Epithelial cell of prostate (primary cell): Measurements from ENCODE around the genes TCAIM, ZNF445, ZNF660, ZNF502 and ZNF501.

DNA sequence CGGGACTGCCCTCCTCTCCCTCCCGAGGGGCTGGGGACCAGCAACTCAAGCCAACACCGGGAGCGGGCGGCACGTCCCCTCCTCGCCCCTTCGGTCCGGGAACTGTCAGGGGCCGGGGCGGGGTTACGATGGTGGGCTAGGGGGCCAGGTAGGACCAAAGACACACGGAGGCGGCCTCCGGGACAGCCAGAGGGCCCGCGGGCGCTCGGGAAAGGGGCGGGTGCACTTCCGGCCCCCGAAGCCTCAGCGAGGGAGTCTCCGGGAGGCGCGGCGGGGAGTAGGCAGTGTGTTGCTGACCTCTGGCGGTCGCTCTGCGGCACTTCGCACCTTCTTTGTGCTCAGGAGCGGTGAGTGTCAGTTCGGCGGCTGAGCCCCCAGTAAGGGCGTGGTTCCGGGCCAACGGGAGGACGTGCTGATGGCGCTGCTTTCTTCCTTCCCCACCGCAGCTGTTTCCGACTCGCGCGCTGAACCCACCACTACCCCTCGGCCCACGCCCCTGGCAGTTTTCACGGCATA is 5.2 kb upstream of the CYP8B1 start:
- RRBS, result 2% methylated on average over 19 of the region's 47 CpGs

DNA sequence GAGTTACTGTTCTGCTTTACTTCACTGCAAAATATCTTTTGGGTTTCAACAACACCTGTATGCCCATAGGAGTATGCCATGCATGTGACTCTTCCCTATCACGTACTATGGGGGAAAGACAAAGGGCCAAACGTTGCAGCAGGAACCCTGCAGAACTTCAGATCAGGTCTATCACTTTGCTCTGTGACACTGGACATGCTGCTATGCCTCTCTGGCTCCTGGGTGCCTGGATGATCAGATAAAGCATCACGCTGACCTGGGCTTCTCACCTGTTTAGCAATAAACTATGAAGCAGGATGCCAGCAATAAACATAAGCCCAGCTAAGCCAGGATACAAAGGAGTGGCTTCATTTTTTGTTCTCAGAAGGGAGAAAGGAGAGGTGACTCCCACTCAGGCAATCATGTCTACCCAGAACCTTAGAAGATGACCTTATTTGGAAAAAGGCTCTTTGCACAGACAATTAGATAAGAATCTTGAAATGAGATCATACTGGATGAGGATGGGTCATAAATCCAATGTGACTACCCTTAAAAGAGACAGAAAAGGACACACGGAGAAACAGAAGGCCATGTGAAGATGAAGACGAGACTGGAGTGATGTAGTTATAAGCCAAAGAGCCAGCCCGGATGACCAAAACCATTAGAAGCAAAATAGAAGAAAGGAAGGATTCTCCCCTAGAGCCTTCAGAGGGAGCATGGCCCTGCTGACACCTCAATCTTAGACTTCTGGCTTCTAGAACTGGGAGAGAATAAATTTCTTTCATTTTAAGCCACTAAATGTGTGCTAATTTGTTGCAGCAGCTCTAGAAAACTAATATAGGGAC is 19.2 kb downstream of the POMGNT2 start:
- RRBS, result no CpG with 5 or more reads among the region's 6 CpGs

DNA sequence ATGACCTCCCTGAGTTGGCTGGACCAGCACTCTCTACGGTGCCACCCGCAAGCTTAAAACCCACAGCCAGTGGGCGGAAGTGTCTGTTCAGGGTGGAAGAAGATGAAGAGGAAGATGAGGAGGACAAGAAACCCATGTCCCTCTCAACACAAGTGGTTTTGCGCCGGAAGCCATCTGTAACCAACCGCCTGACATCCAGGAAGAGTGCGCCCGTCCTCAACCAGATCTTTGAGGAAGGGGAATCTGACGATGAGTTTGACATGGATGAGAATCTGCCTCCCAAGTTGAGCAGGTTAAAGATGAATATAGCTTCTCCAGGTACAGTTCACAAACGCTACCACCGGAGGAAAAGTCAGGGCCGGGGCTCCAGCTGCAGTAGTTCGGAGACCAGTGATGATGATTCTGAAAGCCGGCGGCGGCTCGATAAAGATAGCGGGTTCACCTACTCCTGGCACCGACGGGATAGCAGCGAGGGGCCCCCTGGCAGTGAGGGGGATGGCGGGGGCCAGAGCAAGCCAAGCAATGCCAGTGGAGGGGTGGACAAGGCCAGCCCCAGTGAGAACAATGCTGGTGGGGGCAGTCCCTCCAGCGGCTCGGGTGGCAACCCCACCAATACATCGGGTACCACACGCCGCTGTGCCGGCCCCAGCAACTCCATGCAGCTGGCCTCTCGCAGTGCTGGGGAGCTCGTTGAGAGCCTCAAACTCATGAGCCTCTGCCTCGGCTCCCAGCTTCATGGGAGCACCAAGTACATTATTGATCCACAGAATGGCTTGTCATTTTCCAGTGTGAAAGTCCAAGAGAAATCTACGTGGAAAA is 61.4 kb downstream of the SNRK start:
- RRBS, result no CpG with 5 or more reads among the region's 32 CpGs

DNA sequence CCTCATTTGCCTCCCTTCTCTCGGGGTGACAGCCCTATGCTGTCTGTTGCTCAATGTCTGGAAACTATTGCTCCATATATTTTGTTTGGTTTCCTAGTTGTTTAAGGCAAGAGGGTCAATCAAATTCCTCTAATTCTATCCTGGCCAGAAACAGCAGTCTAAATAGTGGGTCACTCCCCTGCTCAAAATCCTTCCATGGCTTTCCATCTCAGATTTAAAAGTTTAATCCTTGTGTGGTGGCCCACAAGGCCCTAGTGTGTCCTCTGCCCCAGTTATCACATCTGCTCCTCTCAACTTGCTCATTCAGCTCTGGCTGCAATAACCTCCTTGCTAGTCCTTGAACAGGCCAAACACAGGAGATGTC is 67.8 kb downstream of the SNRK start:
- RRBS, result no CpG with 5 or more reads among the region's 1 CpG

DNA sequence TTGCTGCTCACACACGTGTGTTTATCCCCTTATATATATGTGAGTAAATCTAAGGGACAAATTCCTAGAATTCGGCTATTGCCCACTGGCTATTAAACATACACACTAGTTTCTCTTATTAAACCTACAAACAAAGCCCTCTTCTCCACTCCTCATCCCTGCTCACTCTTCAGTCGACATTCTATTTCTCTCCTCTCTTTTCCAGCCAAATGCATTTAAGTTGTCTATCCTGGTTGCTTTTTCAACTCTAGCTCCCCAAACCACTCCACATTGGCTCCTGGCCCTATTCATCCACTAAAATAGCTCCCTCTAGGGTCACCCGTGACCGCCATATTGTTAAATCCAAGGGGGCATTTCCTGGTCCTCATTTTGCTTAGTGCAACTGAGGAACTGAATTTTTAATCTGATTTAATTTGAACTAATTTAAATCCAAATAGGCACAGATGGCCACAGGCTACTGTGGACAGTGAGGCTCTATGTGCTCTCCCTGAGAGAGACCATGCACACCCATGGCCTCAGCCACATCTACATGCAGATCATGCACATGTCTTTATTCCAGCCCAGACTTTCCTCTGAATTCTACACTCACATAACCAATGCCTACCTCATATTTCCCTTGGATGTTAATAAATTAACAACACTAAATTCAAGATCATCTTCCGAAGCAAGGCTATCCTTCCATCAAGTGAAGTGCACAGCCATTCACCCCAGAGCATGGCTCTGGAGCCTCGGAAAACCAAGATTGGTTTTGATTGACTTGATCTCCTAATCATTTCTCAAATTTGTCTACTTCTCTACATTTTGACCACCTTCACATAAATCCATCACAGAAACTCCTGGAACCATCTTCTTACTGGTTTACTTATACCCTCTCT is 106.5 kb downstream of the SNRK start:
- RRBS, result no CpG with 5 or more reads among the region's 7 CpGs

DNA sequence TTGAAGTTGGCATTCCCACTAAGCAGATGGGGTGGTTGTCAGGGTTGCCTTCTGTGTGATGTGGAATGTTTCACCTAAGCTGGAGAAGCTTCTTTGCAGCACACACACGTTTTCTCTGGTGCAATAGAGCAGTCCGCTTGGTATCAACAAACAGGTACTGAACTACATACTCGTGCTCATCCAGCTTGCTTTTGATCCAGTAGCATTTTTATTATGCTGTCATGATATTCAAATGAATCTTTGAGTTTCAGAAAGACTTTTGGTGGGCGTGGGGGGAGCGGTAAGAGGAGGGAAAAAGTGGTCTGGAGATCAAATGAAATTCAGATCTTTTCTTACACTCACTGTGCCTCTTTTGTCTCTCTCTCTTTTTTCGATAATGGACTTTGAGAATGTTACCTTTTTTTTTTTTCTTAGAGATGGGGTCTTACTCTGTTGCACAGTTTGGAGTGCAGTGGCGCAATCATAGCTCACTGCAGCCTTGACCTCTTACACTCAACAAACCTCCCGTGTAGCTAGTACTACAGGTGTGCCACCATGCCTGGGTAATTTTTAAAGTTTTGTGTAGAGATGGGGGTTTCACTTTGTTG is 15.4 kb downstream of the ABHD5 start:
- RRBS, result no CpG with 5 or more reads among the region's 8 CpGs

GRCh38 chr3:43737133-43737781 is 46.5 kb downstream of the ABHD5 start:
- RRBS, result no CpG with 5 or more reads among the region's 6 CpGs

GRCh38 chr3:43759107-43759703 is 68.5 kb downstream of the ABHD5 start:
- RRBS, result no CpG with 5 or more reads among the region's 6 CpGs

GRCh38 chr3:43872225-43872779 is 181.6 kb downstream of the ABHD5 start:
- RRBS, result no CpG with 5 or more reads among the region's 4 CpGs

DNA sequence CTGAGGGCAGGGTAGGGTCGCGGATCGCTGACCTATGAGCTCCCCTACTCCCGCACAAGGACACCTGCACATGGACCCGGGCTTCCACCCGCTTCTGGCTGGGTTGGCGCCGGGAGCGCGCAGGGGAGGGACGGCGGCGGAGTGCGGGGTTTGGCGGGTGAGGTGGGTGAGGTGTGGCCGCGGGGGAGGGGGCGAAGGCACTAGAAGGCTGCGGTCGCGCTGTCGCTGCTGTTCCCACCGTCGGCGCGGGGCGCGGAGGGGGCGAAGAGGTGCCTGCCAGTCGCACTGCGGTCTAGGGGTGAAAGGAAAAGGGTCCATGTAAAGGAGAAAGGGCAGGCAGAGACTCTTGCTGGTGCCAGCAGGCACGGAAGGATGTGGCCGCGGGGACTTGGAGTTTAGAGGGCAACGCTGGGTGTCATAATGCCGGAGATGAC is 246.0 kb upstream of the TOPAZ1 start:
- RRBS, result 0% methylated on average over 2 of the region's 36 CpGs

DNA sequence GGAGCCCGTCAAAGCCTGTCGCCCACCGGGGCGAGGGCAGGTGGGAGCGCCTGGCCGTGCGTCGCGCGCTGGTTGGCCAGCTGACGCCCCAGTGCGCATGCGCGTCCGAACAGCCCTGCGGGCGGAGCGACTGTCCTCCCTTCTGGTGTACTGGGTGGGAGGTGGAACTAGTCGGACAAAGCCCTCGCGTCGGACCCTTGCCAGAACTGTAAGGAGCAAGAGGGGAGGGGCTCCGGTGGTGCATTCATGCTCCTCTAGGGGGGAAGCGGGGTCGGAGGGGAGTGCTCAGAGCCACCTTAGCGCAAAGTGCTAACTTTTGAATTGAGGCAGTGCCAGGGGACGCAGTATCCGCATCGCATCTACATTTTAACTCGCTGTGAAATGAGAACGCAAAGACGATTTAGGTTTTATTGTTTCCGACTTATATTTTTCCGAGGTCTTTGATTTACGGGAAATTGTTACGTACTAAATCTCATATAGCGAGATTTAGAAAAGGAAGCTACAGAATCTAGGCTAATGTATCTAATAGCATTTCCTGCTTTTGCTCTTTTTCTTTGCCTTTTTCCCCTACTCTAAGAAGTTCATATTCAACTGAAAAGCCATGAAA is at the start of gene TCAIM:
TSS of gene TCAIM (plus strand) at position 140 of the 607 bp plus-strand sequence.
- RRBS, result 0% methylated on average over 3 of the region's 37 CpGs

DNA sequence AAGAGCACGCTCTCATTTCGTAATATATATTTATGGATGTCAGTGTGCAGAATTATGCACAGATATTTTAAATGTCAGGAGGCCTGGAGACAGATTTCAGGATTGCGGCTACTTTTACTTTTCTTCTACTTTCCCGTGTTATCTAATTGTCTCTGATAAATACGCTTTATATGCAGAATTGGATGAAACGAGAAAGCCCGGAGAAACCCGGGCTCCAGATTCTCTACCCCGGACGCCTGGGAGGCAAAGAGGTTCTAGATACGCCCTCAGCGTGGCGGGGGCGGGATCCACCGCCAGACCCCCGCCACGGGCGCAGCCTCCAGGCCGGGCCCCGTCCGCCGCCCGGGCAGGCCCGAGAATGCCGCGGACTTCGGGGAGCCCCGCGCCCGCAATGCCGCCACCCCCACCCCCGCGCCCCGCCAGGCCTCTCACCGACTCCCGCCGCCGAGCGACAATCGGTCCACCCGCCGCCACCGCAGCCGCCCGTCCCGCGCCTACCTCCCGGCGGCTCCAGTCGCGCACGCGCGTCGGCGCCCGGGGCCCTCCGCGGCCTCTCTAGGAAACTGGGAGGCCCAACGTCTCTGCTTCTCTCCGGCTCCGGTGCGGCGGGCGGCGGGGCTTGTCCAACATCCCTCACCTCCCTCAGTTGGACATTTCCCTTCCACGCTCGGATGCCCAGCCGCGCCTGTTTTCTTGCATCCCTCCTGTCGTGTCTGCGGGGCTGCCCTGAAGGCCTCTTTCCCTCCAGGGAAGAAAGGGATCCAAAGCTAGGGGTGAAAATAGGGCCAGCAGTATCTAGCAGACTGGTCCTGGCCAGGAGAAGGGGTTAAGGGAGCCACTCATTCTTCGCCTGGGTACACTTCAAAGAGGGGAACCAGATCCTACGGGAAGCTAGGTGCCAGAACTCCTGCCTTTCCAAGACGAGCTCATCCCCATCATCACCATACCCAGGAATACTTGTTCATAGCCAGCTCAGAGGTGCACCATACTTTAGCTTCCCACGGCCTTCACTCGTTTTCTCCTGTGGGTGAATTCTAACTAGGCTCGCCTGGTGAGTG is at the start of gene ZNF445:
TSS of gene ZNF445 (minus strand) at position 512 of the 1,058 bp plus-strand sequence.
- RRBS, result 2% methylated on average over 13 of the region's 78 CpGs

GRCh38 chr3:44584353-44585674 is at the start of gene ZNF660:
Gene ZNF660, plus strand, starts transcription at chr3:44584964.
- RRBS, result under 1% methylated on average over 7 of the region's 46 CpGs

DNA sequence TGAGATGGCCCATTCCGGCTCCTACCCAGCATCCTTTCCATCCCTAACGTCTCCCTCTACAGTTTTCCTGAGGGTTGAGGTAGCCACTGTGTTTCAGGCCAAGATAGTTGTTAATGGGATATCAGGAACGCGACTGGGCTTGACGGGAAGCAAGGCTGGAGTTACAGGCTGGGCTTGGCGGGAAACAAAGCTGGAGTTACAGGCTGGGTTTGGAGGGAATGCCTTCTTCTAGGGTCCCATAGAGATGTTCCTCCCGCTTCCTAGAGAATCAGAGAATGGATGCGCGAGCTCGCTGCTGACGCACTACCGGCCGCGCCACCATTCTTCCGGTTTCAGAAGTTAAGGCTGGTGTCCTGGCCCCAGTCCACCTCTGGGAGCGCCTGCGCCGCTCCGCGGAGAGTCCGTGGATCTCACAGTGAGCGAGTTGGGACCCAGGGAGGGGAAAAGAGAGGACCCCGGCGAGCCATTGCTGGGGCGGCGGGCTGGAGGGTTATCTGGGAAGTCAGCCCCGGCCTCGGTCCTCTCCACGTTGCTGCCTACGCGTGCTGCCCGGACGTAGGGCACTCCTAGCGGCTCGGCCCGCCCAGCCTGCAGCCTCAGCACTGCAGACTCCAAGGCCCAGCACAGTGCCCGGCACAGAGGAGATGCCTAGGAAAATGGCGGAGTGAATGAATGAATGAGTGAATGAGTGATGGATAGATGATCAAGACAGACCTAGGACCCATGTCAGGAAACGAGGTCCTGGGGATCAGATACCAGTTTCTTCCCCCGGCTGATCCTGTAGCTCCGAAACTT is at the start of gene ZNF502:
TSS of gene ZNF502 (plus strand) at position 335 of the 795 bp plus-strand sequence.
- RRBS, result 2% methylated on average over 14 of the region's 41 CpGs

- RRBS, result 0% methylated on average over 6 of the region's 42 CpGs
These were observed at the start of gene ZNF501 for GRCh38 chr3:44729255-44729801. Gene ZNF501, plus strand, starts transcription at chr3:44729635.

- RRBS, result no CpG with 5 or more reads among the region's 2 CpGs
These were observed 23.6 kb upstream of the TMEM42 start for GRCh38 chr3:44838084-44838606.

DNA sequence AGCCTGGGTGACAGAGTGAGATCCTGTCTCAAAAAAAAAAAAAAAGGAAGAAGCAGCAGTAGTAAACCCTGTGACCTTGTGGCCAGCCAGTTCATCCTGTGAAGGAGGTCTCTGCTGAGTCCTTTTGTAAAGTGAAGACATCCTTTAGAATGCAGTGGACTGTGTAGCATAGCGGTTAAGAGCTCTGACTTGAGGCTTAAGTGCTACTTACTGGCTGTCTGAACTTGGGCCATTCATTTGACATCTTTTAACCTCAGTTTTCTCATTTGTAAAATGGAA is 8.3 kb downstream of the EXOSC7 start:
- RRBS, result no CpG with 5 or more reads among the region's 1 CpG

DNA sequence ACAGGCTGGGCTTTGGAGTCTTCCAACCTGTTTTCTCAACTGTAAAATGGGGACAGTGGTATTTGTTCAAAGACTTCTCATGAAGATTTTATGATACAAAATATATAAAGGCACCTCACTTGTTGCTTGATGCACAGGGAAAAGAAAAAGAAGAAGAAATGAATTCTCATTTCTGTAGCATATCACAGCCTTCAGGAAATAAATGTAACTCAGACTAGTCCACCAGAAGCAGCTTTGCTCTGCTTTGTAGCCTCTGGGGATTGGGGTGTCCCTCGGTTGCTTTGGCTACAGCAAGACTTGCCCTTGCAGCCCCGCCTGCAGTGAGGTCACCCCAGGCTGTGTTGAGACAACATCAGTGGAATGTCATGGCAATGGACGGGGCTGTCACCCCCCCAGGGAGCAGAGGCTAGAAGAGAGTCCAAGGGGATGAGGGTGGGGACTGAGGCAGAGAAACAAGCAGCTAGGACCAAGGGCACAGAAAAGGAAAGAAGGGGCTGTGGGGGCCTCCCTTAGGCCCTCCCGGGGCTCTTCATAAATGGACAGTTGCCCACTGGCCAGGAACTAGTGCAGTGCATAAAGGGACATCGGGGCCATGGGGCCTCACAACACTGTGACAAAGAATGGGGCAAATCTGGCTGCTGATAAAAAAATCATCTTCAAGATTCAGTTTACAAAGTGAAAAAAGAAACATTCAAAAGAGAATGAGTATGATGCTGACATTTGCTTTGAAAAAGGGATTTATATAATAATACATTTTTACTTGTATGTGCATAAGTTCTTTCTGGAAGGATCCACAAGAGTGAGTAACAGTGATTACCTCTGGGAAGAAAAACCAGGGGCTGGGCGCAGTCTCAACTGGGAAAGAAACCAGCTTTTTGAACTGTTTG is 943 bp downstream of the CLEC3B start:
- RRBS, result no CpG with 5 or more reads among the region's 6 CpGs

- RRBS, result no CpG with 5 or more reads among the region's 7 CpGs
These were observed 5.8 kb downstream of the CDCP1 start for GRCh38 chr3:45140306-45140807.

DNA sequence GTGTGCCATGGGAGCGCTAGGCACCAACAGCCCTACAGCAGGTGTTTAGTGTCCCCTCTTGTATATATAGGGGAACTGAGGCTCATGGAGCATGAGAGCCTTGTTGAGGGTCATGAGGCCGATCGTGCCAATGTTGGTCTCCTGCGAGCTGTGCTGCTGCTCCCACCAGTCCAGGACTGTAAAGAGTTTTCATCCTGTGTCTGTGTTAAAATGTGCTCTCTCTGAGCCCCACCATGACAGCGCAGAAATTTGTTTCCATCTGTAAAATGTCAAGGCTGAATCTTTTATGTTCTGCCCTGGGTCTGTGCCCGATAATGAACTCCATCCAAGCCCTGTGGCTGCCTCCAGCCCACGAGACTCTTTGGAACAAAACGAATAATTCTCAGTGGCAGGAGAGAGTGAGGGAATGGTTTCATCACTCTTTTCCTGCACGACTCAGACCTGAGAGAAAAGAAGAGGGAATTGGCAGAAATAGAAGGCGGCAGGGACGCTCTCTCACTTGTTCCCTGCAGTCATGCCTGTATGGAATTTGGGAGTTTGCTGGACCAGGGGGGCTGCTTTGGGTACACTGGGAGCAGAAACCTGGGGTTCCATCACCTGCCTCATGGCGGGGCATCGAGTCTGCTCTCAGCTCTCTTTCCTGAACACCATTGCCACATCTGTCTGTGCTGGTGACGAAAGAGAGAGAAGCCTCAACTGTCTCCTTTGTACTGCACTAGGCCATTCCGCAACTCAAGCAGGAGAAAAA is 14.3 kb downstream of the TMEM158 start:
- RRBS, result no CpG with 5 or more reads among the region's 15 CpGs